HTERT-HM (cell line): Measurements from ENCODE around the gene DCP1A.

DNA sequence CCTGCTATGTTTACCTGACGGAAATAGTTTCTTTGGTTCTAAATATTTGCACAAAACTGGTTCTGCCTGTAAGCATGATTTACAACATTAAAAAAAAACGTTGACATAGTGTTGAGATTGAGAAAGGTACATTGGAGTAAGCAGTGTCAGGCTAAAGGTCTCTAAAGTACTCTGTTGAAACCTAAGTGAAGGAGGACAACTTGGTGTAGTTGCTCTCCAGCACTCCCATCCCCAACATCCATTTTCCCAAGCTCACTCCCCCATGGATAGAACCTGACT lies 2.6 kb downstream of the GNL3 start:
- RRBS = no CpG with 5 or more reads among the region's 2 CpGs

- RRBS = no CpG with 5 or more reads among the region's 8 CpGs
Measured at GRCh38 chr3:52775837-52776379, 1.5 kb upstream of the ITIH1 start.

- RRBS = no CpG with 5 or more reads among the region's 13 CpGs
Measured at GRCh38 chr3:52832731-52833411, 1.9 kb downstream of the MUSTN1 start.

GRCh38 chr3:52983124-52984000 lies 62.5 kb downstream of the SFMBT1 start:
- RRBS = no CpG with 5 or more reads among the region's 6 CpGs

DNA sequence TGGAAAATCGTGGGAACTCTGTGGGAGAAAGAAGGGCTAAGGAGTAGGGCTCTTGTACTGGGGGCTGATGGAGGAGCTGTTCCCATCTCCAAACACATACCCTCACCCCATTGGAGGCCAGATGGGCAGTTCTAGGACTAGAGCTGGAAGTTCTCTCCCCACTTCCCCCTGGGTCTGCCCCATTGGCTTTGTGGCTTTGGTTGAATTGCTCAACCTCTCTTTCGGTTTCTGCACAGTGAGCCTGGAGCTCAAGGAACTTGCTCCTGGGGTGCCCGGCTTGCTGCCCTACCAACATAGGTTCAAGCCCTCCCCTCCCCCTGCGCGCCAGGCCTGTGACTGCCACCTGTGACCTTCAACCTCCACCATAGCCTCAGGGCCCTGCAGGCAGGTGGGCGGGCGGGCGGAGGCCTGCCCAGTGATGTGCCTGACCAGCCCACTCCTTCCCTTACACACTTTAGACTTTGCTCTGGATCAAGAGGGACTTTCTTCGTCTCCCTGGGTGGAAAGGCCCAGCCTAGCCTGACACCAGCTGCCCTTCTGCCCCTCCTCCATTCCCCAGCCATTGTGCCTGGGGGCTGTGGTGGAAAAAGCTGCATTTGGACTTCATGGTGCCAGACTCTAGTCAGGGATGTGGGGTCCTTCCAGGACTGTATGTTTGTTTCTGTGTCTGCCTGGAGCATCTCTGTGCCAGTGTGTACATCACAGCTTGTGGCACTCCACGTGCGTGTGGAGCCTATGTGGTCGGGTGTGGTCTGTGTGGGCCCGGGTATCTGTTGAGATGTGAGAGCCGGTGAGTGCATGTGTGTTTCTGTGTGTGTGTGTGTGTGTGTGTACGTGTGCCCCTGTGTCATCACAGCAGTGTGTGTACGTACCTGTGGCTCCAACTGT lies 9.4 kb downstream of the PRKCD start:
- RRBS = no CpG with 5 or more reads among the region's 16 CpGs

- RRBS = no CpG with 5 or more reads among the region's 6 CpGs
Measured at GRCh38 chr3:53187068-53187623, 26.1 kb downstream of the PRKCD start.

GRCh38 chr3:53223586-53224453 lies 32.0 kb downstream of the TKT start:
- RRBS = 88% methylated on average over 2 of the region's 14 CpGs

DNA sequence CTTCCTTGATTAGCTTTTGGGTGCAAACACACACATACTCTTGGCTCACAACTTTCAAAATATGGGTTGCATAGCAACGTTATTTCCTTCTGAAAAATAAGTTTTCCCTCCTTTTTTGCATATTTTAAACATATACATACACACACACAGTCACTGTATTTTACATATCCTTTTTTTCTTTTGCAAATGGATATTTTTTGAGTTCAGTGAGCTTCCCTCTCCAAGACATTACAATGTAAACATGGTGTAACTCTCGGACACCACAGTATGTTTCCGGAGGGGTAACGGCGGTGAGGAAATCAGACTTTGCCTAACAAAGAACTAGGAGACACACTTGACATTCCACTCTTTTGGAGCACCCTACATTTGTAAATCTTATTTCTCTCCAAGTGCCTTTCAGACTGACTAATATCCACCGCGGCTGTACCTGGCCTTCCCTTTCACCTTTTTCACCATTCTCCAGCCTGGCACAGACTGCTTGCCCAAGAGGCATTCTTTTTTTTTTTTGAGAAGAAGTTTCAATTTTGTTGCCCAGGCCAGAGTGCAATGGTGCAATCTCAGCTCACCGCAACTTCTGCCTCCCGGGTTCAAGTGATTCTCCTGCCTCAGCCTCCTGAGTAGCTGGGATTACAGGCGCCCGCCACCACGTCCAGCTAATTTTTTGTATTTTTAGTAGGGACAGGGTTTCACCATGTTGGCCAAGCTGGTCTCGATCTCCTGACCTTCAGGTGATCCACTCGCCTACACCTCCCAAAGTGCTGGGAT lies 3.3 kb downstream of the TKT start:
- RRBS = no CpG with 5 or more reads among the region's 14 CpGs

GRCh38 chr3:53269782-53270788 lies 14.3 kb upstream of the TKT start:
- RRBS = no CpG with 5 or more reads among the region's 14 CpGs

DNA sequence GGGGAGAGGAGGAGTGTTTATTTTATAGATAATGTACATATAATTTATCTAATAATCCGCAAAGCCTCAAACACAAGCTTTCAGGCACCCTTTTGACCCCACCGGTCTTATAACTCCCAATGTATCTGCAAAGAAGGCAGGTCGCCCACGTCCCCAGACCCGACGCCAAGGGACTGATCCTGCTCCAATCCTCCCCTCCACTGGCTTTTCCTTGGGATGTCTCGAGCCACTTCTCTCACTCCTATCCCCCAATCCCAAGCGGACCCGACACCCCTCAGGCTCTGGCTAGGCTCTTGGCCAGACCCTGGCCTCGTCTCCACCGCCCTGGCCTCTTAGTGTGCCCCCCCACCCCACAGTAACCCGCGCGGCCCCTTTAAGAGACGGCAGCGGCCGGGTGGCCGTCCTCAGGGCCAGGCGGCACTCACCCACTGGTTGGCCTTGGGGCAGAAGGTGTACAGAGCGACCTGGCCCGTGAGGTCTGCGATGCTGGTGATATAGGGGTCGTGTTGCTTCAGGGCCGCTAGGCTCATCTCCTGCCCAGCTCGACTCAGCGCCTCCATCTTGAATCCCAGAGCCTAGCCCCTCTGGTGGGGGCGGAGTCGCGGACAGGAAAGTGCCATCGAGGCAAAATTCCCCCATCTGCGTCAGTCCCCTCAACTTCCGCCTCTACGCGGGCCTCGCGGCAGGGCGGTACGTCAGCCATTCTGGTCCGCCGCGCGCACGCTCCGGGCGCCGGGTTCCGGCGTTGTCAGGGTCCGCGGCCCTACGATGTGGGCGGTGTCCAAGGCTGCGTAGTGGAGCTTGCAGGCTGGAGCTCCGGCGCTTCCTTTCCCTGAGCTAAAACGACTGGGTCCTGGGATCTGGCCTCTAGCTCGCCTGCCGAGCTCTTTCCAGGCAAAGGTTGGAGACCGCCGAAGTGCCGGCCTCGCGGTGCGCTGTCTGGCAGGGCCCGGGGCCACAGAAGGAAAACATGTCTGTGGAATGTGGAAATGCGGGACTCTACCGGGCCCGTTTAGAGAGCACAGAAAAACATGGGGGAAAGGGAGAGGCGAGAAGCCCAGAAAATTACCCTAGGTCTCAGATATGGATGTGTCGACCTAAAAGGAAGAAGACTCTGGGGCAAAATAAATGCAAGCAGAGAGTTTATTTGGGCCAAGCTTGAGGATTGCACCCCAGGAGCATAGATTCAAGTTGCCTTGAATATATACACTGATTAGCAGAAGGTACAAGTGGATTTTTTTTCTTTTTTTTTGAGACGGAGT lies at the start of gene DCP1A:
DCP1A (minus strand) TSS at position 586 of the 1,262 bp plus-strand sequence.
- RRBS = 2% methylated on average over 12 of the region's 71 CpGs

DNA sequence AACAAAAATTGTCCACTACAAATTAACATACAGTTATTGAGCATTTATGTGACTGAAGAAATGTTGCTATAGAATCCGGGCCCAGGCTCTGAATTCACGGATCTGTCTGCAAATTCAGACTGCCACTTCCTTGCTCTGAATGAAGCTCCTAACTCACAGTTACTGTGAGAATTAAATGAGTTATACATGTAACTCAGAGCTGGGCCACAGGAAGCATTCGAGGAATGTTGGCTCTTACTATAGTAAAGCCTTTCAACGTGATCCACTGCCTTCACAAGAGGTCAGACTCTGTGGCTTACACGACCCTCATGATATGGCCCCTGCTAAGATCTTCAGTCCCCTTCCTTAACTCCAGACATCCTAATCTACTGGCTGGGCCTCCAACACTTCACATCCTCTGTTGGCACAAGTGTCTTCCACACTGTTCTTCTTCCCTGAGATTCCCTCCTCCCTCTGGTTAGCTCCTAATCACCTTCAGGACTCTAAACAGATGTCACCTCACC lies 1.6 kb downstream of the ACTR8 start:
- RRBS = no CpG with 5 or more reads among the region's 5 CpGs

GRCh38 chr3:54637008-54638192 lies 290.5 kb downstream of the LRTM1 start:
- RRBS = no CpG with 5 or more reads among the region's 27 CpGs

GRCh38 chr3:54660521-54661291 lies 267.2 kb downstream of the LRTM1 start:
- RRBS = no CpG with 5 or more reads among the region's 10 CpGs

DNA sequence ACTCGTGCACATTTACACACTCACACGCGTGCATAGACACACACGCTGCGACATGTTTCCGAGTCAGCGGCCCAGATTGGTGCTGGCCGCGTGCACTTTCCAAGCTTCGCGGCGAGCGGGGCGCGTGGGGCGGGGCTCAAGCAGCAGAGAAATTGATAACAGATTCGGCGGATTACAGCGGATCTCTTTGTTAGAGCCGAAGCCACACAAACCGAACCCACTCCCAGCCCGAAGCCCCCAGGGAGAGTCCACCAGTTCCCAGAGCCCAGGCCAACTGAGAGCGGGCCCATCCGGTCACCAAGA lies 4.2 kb downstream of the WNT5A start:
- RRBS = 100% methylated on average over 1 of the region's 24 CpGs

DNA sequence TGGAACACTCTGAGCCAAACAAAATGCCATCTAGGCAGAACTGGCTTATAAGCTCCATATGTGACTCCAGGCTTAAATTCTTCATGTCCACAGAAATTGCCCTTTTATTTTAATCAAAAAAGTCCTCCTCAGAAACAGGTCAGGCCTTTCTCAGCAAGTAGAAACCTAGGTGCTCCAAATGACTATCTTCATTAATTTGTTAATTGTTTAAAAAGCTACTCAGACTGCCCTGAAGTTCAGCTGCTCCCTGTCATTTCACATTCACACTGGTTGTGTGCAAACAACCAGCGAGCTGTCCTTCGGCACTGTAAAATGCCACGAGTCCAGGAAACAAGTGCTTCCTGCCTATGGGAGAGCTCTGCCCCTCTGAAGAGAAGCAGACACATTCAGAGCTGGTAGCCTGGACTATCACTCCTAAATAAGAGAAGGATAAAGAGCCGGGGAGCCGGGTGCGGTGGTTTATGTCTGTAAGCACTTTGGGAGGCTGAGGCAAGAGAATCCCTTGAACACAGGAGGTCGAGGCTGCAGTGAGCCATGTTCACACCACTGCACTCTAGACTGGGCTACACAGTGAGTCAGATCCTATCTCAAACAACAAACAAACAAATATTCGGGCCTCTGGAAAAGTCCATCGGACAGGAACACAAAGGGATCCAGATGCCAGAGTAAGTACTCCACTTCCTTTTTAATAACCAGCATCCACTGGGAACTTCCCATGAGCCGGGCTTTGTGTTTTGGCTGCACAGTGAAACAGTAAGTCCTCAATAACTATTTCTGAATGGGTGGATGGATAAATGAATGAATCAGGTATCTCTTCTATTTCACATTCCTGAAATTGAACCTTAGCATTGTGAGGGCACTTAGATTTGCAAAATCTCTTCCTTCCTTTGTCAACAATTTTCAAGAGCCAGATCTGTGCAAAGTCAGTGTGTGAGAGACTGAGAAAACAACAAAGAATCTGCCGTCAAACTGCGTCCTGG lies 114.4 kb upstream of the WNT5A start:
- RRBS = no CpG with 5 or more reads among the region's 12 CpGs

DNA sequence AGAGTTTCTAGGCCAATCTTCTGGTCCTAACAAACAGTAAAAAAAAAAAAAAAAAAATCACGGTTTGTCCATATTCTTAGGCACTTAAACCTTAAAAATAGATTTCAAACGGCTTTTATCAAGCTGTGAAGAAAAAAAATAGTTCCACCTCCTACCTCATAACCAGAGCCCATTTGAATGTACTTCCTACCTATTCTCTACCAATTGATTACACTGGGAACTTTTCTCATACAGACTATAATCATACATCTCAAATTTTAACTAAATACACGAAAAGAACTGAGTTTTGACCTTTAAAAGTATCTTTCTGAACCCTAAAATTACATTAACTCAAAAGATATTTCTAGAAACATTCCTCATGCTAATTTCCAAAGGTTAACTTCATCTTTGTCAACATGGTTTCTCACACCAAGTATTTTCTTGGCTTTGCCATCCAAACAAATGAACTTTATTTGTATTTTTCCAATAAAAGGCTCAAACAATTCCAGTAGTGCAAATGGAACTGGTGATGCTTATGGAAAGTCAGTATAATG lies 1.9 kb downstream of the TASOR start:
- RRBS = no CpG with 5 or more reads among the region's 3 CpGs

- RRBS = no CpG with 5 or more reads among the region's 4 CpGs
Measured at GRCh38 chr3:56725138-56725773, 42.2 kb upstream of the TASOR start.

- RRBS = no CpG with 5 or more reads among the region's 4 CpGs
Measured at GRCh38 chr3:56788901-56789475, 12.8 kb downstream of the ARHGEF3 start.

DNA sequence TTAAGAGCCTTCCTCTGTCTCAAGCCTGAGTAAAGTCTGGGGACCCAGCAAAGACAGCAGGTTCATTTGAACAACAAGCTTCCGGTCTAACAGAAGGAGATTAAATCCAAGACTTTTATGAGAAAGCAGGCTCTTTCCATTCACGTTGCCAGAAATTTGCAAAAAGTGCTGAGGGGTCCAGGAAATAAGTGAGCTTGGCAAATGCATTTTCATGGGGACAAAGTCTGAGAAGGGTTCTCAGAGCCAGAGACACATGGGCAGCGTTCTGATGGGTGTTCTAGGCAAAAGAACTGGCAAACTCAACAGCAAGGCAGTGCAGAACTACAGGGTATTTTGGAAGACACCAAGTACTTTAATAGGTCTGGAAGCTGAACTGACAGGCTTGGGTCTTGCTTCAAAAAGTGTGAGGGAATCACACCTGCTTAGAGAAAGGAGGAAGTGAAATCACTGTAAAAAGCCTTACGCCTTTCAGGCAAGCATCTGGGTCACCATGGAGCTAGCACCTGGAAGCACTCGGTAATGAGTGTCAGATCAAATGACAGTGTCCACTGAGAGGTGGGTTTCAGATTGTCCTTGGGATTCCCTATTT lies 115.8 kb upstream of the ARHGEF3 start:
- RRBS = no CpG with 5 or more reads among the region's 5 CpGs

GRCh38 chr3:57017522-57018031 lies 42.9 kb upstream of the SPATA12 start:
- RRBS = no CpG with 5 or more reads among the region's 9 CpGs